Vein endothelial cell (primary cell): Measurements from ENCODE around the genes OR5B17 and FAM111B.

GRCh38 chr11:57672381-57673276 is 4.7 kb downstream of the ZDHHC5 start:
- CAGE, long polyA plus RNA: no peak

GRCh38 chr11:57703363-57704204 is 8.4 kb downstream of the MED19 start:
- CAGE, long polyA plus RNA: no peak

- CAGE, long polyA plus RNA: no peak
Observed at GRCh38 chr11:57762492-57762836, 862 bp downstream of the CTNND1 start.

DNA sequence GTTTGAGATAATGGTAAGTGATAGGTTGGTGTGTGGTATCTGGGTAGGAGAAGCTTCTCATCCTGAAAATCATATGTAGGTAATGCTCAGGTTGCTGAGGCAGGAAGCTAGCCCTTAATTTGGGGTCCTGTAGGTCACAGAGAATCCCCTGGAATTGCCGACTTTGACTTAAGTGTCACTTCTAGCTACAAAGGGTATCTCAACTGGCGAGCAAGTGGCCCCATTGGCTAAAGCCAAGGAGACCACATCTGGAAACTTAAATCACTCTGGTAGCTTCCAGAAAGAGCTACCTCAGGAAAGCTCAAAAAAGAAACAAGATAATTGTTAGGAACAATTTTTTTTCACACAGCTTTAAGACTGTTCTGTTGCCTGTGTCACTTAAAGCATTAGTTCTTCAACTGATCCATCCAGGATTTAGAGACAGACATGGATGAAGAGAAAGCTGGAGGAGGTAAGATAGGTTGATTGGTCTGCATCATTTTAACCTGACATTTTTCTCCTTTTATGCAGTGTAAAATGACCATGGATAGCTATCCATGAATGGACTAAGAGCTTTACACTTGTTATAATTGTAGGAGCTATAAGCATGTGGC is 59.5 kb downstream of the CTNND1 start:
- CAGE, long polyA plus RNA: no peak

- CAGE, long polyA plus RNA: no peak
Observed at GRCh38 chr11:58358887-58359291, at the start of gene OR5B17. Gene OR5B17 (minus strand): TSS chr11:58359069.

DNA sequence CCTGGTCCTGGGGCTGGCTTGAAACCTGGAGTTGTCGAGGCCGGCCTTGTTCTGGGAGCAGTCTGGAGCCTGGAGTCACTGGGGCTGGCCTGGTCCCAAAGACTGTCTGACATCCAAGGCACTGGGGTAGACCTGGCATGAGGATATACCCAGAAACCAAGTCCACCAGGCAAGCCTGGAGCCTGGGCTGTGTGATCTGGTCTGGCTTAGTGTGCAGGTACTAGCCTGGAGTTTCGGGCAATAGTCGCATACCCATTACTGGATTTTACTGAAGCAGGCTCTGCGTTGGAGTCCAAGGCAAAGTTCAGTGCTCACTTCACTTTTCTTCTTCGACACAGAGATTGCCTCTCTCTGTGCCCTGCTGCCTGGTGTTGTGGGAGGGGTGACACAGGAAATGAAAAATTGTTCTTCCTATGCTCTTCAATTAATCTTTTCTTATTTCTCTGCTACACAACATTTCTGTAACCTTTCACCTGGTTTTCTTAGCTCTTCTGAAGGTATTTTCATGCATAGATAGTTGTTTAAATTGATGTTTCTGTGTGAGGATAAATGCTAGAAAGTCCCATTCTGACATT is 4.2 kb upstream of the GLYATL1 start:
- CAGE, long polyA plus RNA: no peak

DNA sequence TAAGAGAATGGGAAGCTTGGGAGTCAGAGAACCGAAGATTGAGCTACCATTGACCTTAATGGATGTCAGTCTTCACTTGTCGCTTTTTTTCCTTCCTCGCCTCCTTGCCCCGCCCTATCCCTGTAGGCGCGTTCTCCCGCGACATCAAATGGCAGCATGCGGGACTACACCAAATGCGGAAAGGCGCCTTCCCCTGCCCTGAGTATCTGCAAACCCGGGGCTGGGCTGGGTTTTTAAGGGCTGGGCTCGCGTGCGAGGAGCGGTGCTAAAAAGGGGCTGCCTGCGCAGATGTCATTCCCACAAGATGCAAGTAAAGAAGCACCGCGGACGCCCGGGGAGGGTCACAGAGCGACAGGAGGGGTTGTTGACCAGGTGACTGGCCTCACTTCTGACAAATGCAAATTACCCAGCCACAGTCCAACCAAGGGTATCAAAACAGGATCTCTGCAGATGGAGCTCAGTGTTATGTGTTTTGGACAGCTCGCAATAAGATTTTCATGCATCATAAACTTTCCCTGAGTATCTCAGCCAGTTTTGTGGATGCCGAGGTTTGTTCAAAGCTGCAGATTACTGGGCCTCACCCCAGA is 4.7 kb upstream of the FAM111B start:
- CAGE, long polyA plus RNA: no peak

DNA sequence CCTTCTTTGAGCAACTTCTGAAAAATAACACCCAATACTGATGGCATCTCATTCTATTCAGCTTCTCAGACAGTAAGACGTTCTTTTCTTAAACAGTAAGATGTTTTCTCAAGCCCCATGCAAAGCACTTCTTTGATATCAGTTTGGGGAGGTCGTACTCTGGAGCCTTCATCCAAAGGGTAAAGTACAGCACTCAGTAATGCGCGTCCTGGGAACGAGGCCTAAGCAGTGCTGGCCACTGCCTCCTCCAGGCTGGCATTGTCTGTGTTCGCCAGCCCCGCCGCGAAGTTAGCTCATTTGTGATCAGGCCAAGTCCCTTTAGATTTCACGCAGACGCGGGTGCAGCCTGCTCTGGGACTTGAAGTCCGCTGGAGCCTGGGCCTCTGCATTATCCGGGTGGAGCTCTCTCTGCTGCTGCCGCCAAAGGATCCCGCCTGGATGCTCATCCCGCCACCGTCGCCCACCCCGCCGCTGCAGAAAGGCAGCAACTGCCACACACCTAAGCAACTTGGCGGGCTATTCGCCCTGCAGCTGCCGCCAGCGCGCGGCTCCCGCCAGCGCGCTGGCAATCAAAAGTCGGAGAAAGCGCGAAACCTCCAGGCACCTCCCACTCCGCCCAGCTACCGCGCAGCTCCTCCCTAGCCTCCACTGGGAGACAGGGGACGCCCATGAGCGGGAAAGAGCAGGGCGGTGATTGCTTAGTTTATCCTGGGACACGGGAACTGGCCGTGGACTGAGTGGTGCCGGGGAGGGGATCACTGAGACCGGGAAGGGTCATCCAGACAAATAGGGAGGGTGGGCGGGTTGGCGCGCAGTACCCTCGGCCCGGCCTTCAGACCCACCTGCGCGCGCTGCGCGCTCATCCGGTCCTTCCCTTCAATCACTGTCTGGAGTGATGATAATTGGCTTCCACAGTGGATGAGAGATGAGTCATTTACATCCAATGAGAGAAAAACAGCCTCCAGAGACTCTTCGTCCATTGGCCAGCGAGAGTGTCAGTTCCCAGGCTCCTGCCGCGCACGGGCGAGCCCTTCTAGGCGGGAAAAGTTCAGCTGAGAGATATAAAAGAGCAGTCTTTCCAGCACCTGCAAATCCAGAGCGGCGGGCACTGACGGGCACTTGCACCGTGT is at the start of gene FAM111B:
Gene FAM111B (plus strand): TSS at position 1,090 of the 1,130 bp plus-strand sequence.
- CAGE, long polyA plus RNA: no peak

DNA sequence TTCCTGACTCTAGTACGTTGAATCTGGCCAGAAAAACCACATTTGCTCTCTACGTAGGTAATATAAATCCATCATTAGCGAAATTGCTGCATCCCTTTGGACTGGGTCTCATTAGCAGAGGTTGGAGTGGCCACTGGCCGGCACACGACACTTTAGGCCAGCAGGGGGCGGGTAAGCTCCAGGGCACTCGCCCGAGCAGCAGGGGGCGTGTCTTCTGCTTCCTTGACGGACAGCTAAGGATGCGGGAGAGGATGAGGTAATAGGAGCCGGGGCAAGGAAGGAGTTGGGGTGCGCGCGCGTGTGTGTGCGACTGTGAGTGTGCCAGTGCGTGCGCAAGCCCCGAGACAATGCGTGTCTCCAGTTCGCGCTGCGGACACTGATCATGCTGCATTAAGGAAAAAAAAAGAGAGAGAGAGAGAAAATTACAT is 482 bp upstream of the DTX4 start:
- CAGE, long polyA plus RNA: no peak

DNA sequence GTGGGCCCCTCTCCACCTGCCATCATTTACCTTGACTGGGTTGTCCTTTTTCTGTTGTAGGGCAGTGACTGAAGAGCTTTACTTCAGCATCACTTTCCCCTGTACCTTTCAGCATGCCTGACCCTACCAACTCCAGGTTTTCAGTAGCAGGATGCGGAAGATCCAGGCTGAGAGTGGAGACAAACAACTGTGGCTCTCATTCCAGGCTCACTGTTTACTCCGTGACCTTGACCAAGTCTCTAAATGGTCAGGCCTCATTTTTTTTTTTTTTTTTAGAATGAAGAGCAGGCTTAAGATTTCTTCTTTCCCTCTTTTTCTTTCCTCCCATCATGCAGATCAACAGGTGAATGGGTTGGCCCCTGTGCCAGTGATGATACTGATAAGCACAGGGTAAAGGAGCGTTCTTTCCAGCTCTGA is 3.7 kb downstream of the DTX4 start:
- CAGE, long polyA plus RNA: no peak

GRCh38 chr11:59181520-59182609 is 9.9 kb downstream of the DTX4 start:
- CAGE, long polyA plus RNA: no peak

- CAGE, long polyA plus RNA: no peak
Observed at GRCh38 chr11:59254191-59254667, 41.5 kb upstream of the MPEG1 start.

DNA sequence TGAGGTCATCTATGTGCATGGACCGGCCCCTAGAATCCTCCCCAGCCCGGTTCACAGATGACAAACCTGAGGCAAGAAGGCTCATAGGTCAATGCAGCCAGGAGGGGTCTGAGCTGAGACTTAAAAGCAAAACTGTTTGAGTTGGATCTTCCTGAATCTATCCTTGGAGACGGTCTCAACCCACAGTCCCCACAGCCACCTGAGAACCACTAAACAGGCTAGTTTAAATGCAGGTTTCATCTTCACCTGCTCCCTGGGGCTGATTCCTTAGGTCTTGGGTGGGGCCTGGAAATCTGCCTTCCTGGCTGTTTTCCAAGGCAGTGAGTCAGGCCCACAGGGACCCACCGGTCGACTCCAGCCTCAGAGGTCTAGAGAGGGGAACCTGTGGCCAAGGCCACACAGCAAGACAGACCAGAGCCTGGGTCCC is 55.3 kb upstream of the MPEG1 start:
- CAGE, long polyA plus RNA: no peak

DNA sequence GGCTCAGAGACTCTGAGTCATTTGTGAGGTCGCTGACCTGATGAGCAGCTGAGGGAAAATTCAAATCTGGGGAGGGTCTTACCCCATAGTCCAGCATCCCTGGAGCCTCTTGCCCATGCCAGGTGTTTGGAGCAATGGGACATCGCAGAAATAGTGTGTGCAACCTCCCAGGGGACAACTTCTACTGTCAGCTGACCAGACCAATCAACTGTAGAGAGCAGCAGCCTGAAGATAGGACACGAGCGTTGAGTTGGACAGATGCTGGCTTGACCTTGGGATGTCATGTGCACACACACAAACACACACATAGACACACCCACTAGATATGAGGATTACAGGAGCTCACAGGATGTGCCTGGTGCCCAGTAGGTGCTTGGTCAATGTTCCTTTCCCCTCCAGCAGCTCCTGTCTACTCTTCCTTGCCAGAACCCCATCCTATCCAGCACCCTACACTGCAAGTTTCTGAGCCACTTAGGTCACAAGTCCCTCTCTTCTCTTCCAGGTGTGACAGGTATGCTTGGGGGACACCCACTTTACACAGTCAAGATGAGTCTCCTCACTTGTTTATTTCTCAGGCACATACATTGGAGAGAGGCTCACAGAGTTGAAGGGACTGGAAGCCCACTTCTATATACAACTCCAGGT is 59.2 kb upstream of the MPEG1 start:
- CAGE, long polyA plus RNA: no peak

- CAGE, long polyA plus RNA: no peak
Observed at GRCh38 chr11:59552823-59553231, 41.5 kb downstream of the OR4D9 start.

- CAGE, long polyA plus RNA: no peak
Observed at GRCh38 chr11:59626864-59627370, 11.3 kb upstream of the OSBP start.

DNA sequence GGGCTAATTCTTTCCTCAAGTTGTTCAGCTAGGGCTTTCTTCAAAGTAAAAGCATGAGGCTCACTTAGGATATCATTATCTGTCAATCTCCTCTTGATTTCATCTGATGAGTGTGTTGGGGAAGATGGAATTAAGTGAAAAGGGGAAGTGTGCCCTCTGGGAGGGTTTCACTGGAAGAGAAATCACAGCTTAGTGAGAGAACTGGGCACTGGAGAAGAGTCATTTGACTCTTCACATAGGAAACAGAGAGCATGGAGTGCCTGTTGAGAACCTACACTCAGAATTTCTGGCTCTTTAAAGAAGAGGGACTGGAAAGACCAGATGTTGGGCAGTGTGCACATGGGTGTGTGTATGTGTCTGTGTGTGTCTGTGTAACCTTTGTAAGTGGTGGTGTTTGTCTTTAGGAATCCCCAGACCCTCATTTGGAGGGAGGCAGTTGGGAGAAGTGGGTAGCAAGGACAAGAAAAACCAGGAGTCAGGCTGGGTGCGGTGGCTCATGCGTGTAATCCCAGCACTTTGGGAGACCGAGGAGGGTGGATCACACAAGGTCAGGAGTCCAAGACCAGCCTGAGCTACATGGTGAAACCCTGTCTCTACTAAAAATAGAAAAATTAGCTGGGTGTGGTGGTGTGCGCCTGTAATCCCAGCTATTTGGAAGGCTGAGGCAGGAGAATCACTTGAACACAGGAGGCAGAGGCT is 10.0 kb downstream of the STX3 start:
- CAGE, long polyA plus RNA: no peak

DNA sequence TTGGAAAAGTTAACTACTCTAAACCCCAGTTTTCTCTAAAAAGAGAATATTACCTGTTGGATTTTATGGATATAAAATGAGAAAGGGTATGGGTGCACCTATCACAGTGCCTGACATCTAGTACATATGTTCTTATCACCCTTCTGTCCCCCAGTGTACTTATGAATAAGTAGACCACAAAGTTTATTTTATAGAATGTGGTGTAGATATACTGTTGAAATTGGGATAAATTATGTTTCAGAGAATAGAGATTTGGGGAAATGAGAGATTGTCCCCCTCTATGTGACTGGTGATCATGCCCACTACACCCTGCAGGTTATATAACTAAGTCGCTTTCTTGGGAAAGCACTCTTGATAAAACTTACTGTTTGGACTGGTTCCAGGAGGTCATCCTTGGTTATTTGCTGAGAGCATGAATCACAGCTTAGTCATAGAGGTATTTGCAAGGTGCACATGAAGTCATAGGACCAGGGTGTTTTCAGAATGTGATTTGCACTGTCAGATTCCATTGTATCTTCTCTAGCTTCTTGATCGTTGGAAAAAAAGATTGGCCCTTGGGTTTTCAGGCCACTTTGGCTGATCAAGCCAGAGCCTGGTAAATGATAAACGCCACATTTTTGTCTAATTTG is 21.2 kb downstream of the STX3 start:
- CAGE, long polyA plus RNA: no peak

- CAGE, long polyA plus RNA: no peak
Observed at GRCh38 chr11:59777620-59778593, 22.7 kb downstream of the STX3 start.

- CAGE, long polyA plus RNA: no peak
Observed at GRCh38 chr11:60159647-60160198, 23.2 kb downstream of the MS4A6A start.